UCH-1 (cell line): ENCODE measurements around a stretch of chr1.

GRCh38 chr1:71063613-71064380 lies 16.2 kb upstream of the PTGER3 start:
- RRBS: no CpG with 5 or more reads among the region's 4 CpGs

DNA sequence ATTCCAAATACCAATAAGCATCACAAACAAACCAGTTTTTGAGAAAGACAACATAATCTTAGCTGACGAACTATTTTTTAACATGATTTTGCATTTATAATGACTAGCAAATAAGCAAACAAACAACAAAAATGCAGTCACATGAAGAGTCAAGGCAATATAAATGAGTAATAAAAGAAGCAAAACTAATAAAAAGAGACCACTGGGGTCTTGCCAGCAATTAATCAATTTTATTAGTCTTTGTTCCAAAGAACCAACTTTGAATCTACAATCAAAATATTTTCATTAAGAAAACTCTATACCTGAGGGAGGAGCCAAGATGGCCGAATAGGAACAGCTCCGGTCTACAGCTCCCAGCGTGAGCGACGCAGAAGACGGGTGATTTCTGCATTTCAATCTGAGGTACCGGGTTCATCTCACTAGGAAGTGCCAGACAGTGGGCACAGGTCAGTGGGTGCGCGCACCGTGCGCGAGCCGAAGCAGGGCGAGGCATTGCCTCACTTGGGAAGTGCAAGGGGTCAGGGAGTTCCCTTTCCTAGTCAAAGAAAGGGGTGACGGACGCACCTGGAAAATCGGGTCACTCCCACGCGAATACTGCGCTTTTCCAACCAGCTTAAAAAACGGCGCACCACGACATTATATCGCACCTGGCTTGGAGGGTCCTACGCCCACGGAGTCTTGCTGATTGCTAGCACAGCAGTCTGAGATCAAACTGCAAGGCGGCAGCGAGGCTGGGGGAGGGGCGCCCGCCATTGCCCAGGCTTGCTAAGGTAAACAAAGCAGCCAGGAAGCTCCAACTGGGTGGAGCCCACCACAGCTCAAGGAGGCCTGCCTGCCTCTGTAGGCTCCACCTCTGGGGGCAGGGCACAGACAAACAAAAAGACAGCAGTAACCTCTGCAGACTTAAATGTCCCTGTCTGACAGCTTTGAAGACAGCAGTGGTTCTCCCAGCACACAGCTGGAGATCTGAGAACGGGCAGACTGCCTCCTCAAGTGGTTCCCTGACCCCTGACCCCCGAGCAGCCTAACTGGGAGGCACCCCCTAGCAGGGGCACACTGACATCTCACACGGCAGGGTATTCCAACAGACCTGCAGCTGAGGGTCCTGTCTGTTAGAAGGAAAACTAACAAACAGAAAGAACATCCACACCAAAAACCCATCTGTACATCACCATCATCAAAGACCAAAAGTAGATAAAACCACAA lies 616.5 kb upstream of the NEGR1 start:
- RRBS: no CpG with 5 or more reads among the region's 34 CpGs

DNA sequence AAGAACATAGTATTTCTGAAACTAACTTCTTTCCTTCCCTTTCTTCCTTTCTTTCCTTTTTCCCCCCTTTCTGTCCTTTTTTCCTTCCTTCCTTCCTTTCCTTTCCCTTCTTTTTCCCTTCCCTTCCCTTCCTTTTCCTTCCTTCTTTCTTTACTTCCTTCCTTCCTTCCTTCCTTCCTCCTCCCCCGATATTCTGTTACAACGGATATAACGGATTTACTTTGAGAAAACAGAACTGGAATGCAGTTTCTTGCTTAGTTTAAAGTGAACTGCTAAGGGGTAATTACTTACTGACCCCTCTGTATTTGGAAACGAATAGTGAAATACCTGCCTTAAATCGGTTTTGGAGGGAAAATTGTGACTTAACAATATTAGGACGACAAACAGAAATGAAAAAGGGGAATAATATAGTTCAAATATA lies 66.1 kb upstream of the LRRC53 start:
- RRBS: no CpG with 5 or more reads among the region's 6 CpGs

DNA sequence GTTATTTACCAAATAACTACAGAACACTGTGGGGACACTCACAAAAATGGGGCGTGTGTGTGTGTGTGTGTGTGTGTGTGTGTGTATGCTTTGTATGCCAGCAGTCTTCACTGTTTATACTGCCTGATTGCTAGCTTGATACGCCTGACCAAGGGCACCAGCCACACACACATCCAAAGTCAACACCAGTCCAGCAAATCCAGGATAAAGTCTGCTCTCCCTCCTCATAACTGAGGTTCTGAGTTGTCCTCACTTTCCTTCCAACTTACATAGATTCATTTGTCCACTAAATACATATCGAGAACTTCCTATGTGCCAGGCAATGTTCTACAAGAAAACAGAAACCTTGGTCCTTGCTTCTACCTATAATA lies 79.4 kb downstream of the ERICH3 start:
- RRBS: no CpG with 5 or more reads among the region's 3 CpGs

DNA sequence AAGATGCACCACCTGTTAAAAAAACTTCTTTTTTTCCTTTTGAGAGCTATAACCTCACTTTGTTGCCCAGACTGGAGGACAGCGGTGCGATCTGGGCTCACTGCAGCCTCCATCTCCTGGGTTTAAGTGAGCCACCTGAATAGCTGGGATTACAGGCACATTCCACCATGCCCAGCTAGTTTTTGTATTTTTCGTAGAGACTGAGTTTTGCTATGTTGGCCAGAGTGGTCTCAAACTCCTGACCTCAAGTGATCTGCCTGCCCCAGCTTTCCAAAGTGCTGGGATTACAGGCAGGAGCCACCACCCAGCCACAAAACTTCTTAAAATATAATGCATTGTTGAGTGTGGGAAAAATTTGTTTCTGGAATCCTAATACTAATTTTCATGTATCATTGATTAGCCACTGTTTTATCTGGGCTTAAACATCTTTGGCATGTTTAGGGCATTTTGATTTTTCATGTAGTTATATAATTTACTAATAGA lies 2.3 kb downstream of the RABGGTB start:
- RRBS: no CpG with 5 or more reads among the region's 3 CpGs

DNA sequence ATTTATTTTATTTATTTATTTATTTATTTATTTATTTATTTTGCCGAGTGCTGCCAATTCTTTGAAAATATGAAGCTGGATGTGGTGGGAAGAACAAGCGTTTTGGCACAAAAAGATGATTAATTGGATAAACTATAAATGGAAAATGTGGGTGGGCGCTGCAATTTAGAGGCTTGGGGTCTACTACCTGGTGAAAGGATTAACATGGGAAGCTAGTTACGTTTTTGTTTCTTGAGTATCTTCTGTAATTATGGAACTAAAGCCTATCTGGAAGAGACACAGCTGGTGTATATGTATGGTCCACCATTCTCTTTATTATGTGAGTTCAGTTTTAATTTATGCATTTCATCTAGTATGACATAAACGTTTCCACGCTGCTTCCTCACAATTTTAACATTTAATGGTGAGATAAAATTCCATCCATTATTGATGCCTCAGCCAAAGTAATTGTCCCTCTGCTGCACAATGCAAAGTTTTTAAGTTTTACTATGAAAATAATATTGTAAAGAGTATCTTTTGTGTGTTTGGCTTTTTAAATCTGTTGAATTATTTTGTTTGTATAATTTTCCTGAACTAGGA lies 573 bp upstream of the PIGK start:
- RRBS: no CpG with 5 or more reads among the region's 6 CpGs

GRCh38 chr1:77683018-77684103 lies 903 bp upstream of the ZZZ3 start:
- RRBS: no CpG with 5 or more reads among the region's 92 CpGs

GRCh38 chr1:77877418-77877898 lies 11.0 kb upstream of the NEXN start:
- RRBS: no CpG with 5 or more reads among the region's 4 CpGs

DNA sequence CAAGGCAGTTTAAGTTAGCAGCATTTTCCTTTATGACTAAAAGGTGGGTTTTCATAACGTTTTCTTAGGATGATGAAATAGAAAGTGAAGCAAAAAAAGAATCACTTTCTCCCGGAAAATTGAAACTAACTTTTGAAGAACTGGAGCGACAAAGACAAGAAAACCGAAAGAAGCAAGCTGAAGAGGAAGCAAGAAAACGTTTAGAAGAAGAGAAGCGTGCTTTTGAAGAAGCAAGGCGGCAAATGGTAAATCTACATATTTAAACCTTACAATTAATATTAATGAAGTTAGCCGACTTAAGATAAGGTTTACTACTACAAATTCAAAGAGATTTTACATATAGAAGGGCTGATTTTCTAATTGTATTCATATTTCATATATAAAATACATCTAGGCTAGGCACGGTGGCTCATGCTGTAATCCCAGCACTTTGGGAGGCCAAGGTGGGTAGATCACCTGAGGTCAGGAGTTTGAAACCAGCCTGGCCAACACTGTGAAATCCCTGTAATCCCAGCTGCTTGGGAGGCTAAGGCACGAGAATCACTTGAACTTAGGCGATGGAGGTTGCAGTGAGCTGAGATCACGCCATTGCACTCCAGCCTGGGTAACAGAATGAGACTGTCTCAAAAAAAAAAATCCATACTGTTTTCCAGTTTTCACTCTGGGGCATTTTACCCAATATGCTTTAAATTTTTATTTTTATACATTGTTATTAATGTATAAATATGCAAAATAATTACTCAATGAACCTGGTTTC lies 38.4 kb downstream of the NEXN start:
- RRBS: no CpG with 5 or more reads among the region's 12 CpGs

DNA sequence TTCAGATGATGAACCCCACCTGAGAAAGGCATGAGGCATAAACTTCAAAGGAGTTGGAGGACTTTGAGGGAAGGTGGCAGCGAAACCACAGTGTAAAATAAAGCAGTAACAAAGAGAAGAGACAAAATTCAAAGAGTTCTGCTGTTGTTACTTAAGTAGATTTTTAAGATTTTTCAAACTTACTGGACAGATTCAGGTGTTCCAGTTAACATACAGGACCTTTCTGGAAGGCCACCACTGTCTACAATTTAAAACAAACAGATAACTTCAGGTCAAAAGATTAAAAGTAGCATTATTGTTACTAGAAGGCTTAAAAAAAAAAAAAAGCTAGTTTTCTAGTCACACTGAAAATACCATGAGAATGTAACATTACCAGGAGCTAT lies 12.4 kb downstream of the FUBP1 start:
- RRBS: no CpG with 5 or more reads among the region's 1 CpG

DNA sequence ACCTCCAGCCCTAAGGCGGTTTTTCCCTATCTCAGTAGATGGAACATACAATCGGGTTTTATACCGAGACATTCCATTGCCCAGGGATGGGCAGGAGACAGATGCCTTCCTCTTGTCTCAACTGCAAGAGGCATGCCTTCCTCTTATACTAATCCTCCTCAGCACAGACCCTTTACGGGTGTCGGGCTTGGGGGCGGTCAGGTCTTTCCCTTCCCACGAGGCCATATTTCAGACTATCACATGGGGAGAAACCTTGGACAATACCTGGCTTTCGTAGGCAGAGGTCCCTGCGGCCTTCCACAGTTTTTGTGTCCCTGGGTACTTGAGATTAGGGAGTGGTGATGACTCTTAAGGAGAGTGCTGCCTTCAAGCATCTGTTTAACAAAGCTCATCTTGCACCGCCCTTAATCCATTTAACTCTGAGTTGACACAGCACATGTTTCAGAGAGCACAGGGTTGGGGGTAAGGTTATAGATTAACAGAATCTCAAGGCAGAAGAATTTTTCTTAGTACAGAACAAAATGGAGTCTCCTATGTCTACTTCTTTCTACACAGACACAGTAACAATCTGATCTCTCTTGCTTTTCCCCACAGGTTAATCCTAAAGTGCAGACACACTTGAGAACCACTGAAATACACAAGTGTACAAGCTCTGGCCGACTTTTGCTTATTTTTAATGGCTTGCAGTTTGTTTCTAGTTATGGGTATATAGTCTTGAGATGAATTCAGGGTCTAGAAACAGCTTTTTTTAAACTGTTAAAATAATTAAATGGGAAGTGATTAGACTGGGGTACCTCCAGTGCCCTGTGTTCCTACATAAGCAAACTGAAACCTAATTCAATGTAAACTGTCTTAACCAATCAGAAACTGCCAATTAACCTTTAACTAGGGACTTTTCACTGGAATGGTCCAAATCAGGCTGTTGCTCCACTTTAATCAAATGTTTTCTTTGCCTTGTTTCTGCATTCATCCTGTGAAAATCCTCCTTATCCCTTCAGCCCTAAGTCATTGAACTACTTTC lies 4.7 kb upstream of the FUBP1 start:
- RRBS: no CpG with 5 or more reads among the region's 11 CpGs

GRCh38 chr1:78005354-78006291 lies 884 bp downstream of the DNAJB4 start:
- RRBS: no CpG with 5 or more reads among the region's 3 CpGs

- RRBS: no CpG with 5 or more reads among the region's 1 CpG
These were observed 51.0 kb downstream of the GIPC2 start for GRCh38 chr1:78096896-78097136.

DNA sequence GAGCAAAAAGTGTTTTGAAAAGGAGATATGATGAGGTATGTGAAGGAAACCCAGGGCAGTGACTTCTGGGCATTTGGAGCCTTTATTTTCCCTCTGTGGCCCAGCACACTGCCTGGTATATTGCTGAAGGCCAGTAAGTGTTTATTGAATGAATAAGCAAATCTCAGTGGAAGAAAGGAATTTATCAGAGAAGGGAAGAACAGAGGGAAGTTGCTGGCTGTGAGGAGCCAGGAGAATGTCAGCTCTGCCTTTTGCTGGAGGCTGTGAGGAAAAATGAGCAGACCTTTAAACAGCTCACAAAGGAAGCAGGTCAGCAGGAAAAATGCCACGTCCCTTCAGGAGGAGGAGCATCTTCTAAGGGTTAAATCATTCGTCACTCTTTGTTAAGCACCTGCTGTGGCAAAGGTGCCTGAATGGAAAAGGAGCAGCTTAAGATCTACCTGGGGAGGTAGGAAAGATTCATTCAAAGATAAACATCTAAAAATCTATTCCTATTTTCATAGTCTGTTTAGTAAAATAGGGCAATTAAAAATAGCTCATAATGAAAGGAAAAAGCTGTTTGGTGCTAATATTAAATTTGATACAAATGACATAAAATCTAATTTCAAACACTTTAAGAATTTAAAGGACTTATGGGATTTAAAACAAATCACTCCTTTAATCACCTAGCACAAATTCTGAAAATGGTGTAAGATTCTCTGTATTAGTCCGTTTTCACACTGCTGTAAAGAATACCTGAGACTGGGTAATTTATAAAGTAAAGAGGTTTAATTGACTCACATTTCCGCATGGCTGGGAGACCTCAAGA lies 76.1 kb downstream of the GIPC2 start:
- RRBS: no CpG with 5 or more reads among the region's 4 CpGs

DNA sequence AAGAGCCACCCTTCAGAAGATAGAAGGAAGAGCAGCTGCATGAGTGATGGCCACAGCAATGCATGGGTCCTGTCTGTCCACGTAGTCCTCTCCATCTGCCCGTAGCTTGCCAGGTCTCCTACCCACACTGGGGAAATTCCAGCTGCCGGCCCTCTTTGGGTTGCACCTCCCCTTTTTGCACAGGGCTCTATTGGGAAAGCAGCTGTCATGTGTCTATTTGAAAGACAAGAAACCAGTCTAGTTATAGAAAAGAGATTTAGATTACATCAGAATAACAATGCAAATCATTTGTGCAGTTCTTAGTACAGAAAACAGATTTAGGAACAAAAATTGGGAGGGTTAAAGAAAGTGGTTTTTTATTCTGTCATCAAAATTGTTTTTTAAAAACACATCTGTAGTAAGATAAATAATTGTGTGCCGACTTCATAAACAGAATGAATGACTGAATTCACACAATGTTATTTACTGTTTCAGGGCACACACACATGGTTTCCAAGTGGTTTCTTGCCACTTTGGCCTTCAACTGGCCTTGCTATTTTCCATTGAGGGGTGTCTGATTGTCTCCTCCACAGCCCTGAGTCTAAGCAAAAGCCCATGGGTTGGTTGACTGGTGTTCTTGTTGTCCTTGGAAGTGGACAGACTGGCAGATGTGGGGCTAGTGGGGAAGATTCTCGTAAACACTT lies 204.6 kb downstream of the GIPC2 start:
- RRBS: no CpG with 5 or more reads among the region's 5 CpGs

DNA sequence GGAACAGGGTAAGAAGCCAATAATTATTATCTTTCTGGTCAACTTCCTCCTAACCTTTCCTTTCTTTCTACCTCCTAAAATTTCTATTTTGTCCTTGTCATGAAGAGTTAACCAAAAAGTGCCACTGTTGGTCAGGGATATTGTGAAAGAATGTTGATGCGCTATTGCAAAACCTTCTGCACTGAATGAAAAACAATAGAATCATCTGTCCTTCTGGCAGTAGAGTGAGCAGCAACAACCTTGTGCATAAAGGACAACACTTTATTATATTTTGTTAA lies 14.6 kb upstream of the PTGFR start:
- RRBS: no CpG with 5 or more reads among the region's 1 CpG

DNA sequence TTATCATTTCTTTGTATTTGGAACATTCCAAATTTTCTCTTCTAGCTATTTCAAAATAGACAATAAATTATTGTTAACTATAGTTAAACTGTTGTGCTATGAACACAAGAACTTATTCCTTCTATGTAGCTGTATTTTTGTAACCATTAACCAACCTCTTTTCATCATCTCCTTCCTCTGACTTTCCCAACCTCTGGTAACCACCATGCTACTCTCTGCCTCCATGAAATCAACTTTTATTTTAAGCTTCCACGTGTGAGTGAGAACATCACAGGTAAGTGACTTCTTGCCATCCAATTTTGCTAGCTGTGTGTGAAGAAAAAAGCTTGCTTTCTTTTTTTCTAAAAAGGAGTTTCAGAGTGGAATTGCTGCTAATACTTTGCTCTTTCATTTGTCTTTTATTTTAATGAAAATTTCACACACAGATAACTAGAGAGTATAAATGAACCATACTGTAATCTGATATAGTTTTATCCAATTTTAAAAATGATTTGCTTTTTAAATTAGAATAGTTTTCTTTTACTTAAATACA lies 516 bp downstream of the IFI44L start:
- RRBS: no CpG with 5 or more reads among the region's 1 CpG

DNA sequence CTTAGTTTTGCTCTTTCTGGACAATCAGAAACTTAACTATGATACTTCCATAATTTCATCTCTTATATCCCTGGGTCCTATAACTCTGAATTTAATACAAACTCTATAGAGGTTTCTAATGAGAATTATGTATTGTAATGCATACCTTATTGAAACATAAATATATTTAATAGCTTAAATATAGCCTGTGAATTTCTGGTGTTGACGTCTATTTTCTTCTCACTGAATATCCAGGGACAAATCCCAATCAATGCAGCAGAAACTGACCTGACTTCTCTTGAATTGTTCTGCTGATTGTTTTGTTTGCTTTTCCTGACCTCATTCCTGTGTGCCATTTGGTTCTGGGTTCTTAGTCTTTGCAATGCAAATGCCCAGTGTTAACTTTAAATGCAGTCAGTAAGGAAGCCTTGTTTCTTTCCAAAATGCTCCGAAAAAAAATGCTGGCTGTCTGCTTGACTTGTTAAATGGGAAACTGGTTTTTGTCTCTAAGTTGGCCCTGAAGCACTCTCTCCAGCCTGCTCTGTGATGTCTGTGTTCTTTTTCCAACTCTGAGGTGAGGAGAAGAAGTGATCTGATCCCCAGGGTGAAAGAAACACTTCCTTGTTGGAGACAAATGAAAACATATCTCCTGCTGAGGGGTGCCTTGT lies 256.1 kb upstream of the ADGRL4 start:
- RRBS: no CpG with 5 or more reads among the region's 2 CpGs

- RRBS: no CpG with 5 or more reads among the region's 3 CpGs
These were observed 642.3 kb upstream of the ADGRL2 start for GRCh38 chr1:81158350-81158853.